Thyroid gland (tissue), 7 donors: ENCODE measurements around the gene NFRKB.

GRCh38 chr11:128523498-128524157 is 63.7 kb downstream of the ETS1 start:
- PRO-cap, 2 experiments, result no peak in any of the 2 experiments
- RAMPAGE, long total RNA, 5 experiments, result no peak in any of the 5 experiments

GRCh38 chr11:128561133-128561415 is 26.3 kb downstream of the ETS1 start:
- PRO-cap, 2 experiments, result no peak in any of the 2 experiments
- RAMPAGE, long total RNA, 5 experiments, result no peak in any of the 5 experiments

GRCh38 chr11:128692574-128693201 is 1.2 kb upstream of the FLI1 start:
- PRO-cap, 2 experiments, result peak in 2 of 2 experiments; most common plus-strand start chr11:128692940 (in 2); most common minus-strand start chr11:128693000 (in 1)
- RAMPAGE, long total RNA, 5 experiments, result start-site peak on the plus strand in 1 of 5 experiments, at chr11:128692923-128693012 at its widest, 30 reads per replicate

- PRO-cap, 2 experiments, result no peak in any of the 2 experiments
- RAMPAGE, long total RNA, 5 experiments, result no peak in any of the 5 experiments
These were observed 27.5 kb downstream of the FLI1 start for GRCh38 chr11:128721301-128721865.

GRCh38 chr11:128767864-128768674 is 74.2 kb downstream of the FLI1 start:
- PRO-cap, 2 experiments, result no peak in any of the 2 experiments
- RAMPAGE, long total RNA, 5 experiments, result no peak in any of the 5 experiments

DNA sequence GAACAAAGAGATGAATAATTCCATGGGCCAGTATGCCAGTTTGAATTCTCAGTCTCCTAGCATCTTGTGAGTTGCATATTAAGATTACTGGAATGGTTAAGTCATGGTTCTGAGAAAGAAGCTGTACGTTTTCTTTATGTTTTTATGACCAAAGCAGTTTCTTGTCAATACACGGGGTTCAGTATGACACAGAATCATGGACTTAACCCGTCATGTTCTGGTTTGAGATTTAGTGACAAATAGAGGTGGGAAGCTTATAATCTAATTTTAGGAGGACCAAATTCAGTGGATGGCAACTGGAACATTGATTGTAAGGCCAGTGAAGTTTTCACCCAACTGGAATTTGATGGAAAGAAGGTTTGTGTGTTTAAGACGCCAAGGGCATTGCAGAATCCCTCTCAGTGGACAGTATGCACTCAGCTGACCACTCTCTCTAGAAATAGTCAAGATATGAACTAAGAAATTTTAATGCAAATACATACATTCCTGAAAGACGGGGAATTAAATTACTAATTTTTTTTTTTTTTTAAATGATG is 55.8 kb downstream of the KCNJ1 start:
- PRO-cap, 2 experiments, result no peak in any of the 2 experiments
- RAMPAGE, long total RNA, 5 experiments, result no peak in any of the 5 experiments

DNA sequence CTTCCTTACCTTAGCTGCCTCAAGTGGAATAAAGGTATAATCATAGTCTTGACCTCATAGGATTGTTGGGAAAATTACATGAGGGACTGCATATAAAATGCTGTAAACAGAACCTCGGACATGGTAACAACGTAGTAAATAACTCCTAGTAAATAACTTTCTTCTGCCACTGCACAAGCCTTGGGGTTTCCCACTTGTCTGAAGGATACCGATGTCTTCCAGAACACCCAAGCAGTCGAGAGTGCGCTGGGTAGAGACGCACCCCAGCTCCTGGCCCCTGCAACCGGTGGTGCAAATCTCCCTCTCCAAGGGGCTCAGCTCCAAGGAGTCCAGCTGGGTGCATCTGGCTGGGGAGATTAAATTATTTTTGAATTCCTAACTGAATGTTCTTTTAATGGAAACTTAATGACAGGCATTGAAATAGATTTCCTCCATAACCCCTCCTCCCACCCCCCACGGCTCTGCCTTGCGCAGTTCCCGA is 31.4 kb downstream of the KCNJ1 start:
- PRO-cap, 2 experiments, result no peak in any of the 2 experiments
- RAMPAGE, long total RNA, 5 experiments, result no peak in any of the 5 experiments

DNA sequence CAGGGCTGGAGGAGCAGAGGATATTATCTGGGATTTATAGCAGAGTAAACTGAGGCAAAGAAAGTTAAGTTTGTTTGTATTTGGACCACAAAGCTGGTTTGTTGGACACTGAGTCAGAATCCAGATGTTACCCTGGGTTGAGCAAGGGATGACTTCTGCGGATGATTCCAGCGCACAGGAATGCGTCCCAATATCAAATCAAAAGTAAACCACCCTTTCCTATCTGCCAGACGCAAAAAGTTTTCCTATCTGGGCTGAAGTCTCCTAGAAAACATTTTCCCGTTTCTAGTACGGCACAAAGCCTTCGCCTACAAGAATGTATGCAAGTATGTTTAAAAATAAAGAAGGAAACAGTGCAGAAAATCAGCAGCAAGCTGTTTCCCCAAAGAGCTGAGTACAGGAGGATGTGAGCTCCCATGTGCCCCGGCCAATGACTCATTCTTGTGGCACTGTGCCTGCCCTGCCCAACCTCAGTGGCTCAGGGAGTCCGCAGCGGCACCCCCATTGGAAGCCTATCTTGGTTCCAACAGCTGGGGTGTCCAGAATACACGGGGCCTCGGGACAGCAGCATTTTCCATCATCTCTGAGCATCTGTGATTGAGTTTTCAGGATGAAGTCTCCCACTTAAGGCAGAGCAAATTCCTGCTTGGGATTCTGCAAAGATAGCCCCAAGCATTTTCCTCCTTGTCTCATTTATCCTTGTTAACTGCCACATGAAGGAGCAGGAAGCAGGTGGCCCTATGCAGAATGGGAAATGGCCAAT is 17.3 kb downstream of the KCNJ5 start:
- PRO-cap, 2 experiments, result no peak in any of the 2 experiments
- RAMPAGE, long total RNA, 5 experiments, result no peak in any of the 5 experiments

- PRO-cap, 2 experiments, result no peak in any of the 2 experiments
- RAMPAGE, long total RNA, 5 experiments, result no peak in any of the 5 experiments
These were observed 30.1 kb upstream of the TP53AIP1 start for GRCh38 chr11:128972315-128973688.

DNA sequence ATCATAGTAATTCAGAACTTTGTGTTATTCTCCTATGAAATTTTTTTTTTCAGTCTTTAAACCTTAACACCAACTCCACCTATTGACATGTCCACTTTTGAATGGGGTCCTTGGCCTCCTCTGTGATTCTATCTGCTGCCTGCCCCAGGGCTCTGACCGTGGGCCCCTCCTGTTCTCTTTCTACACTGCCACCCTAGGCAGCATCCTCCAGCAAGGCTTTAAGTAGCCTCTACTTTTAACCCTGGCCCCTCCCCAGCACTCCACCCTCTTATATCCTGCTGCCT is 90.4 kb upstream of the ARHGAP32 start:
- PRO-cap, 2 experiments, result no peak in any of the 2 experiments
- RAMPAGE, long total RNA, 5 experiments, result no peak in any of the 5 experiments

DNA sequence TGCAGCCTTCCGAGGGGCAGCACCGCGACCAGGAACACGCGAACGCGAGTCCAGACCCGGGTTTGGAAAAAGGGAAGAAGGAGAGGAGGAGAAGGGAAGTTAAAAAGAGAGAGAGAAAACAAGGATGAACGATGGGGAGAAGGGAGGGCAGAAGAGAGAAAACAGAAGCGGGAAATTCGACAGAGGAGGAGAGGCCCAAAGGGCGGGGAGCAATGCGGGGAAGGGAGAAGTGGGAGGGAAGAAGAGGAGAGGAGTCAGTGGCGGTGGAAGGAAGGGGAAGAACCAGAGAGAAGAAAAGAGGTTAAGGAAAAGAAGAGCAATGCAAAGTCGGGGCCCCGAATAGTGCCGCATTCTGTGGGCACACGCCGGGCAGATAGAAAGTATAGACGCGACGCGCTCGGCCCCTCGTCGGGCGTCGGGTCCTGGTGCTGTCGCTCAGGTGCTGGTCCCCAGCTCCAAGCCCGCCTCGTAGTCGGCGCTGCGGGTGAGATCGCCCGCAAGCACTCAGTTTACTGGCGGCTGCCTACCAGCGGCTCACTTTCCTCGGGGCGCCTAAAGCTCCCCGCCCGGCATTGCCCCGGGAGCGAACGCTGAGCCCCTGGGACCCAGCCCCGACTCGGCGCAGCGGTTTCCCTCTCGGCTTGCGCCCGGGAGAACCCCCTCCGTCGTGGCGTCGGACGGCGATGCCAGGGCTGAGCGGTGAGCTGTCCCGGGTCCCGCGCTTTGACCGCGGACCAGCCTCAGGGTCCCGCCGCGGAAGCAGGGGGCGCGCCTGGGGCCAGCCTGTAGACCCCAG is 2.7 kb upstream of the BARX2 start:
- PRO-cap, 2 experiments, result no peak in any of the 2 experiments
- RAMPAGE, long total RNA, 5 experiments, result no peak in any of the 5 experiments

GRCh38 chr11:129440909-129441340 is 65.3 kb downstream of the BARX2 start:
- PRO-cap, 2 experiments, result no peak in any of the 2 experiments
- RAMPAGE, long total RNA, 5 experiments, result no peak in any of the 5 experiments

GRCh38 chr11:129617389-129618103 is 198.1 kb upstream of the TMEM45B start:
- PRO-cap, 2 experiments, result no peak in any of the 2 experiments
- RAMPAGE, long total RNA, 5 experiments, result no peak in any of the 5 experiments

GRCh38 chr11:129695618-129695935 is 120.1 kb upstream of the TMEM45B start:
- PRO-cap, 2 experiments, result peak in 1 of 2 experiments; most common plus-strand start chr11:129695742 (in 1)
- RAMPAGE, long total RNA, 5 experiments, result no peak in any of the 5 experiments

- PRO-cap, 2 experiments, result peak in 2 of 2 experiments; most common plus-strand start chr11:129895679 (in 1); most common minus-strand start chr11:129895557 (in 2)
- RAMPAGE, long total RNA, 5 experiments, result start-site peak on the minus strand in 3 of 5 experiments, at chr11:129895524-129895570 at its widest, 27 to 664 reads per replicate
These were observed at the start of gene NFRKB for GRCh38 chr11:129895228-129896438. TSS of gene NFRKB (minus strand) at chr11:129895578.

- PRO-cap, 2 experiments, result no peak in any of the 2 experiments
- RAMPAGE, long total RNA, 5 experiments, result no peak in any of the 5 experiments
These were observed 27.5 kb upstream of the ST14 start for GRCh38 chr11:130132025-130132582.

DNA sequence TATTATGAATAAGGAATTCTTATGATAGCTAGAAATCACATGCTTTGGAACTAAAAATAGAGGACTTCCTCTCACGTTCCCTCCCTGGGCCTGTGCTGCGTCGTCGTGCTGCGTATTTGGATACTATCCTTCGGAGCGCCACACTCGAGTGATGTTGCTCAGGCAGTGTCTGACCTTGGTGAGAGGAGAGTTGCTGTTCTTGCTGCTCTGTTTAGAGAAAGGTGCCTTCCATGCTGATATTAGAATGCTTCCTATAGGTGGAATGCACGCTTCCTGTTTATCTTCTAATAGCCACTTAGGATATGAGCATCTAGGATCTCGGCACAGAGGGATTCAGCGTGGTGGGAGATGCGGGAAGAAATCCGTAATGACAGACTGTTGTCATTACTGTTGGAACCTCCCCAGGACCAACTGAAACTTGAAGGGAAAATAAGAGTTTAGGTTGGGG is 20.1 kb upstream of the ST14 start:
- PRO-cap, 2 experiments, result no peak in any of the 2 experiments
- RAMPAGE, long total RNA, 5 experiments, result no peak in any of the 5 experiments

GRCh38 chr11:130163244-130164240 is 4.0 kb downstream of the ST14 start:
- PRO-cap, 2 experiments, result peak in 2 of 2 experiments; most common plus-strand start chr11:130163728 (in 2); most common minus-strand start chr11:130163609 (in 1)
- RAMPAGE, long total RNA, 5 experiments, result no peak in any of the 5 experiments

GRCh38 chr11:130209225-130209774 is 49.7 kb downstream of the ST14 start:
- PRO-cap, 2 experiments, result no peak in any of the 2 experiments
- RAMPAGE, long total RNA, 5 experiments, result no peak in any of the 5 experiments

GRCh38 chr11:130421393-130421823 is 7.0 kb downstream of the ADAMTS8 start:
- PRO-cap, 2 experiments, result peak in 2 of 2 experiments; most common plus-strand start chr11:130421626 (in 2)
- RAMPAGE, long total RNA, 5 experiments, result no peak in any of the 5 experiments